SJCRH30 (cell line): ENCODE results near the genes CIC, CNFN, LYPD3 and SRRM5.

GRCh38 chr19:42239743-42240283 lies 2.6 kb downstream of the GSK3A start:
- RAMPAGE, long total RNA: no peak

- RAMPAGE, long total RNA: no peak
Observed at GRCh38 chr19:42254240-42254816, 600 bp downstream of the ERF start.

DNA sequence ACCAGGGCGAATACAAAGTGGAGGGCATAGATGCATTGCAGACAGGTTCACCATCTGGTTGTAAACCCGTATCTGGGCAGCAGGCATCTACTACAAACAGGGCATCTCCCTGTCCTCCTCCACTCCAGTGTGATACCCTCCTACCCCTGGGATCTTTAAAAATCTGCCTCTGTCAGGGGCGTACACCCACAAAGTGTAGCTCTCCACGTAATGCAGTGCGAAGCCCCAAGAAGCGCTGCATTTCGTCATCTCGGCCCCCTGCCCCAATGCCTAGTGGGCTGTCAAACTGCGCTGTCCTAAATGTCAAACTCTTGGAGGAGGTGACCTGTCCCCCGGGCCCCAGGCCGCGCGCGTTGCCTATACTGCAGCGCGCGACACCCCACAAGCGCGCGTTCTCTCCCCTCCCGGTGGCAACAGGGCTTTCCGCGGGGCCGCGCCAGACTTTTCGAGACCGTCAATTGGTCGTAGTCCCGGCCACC lies 1.2 kb upstream of the CIC start:
- RAMPAGE, long total RNA: no peak

DNA sequence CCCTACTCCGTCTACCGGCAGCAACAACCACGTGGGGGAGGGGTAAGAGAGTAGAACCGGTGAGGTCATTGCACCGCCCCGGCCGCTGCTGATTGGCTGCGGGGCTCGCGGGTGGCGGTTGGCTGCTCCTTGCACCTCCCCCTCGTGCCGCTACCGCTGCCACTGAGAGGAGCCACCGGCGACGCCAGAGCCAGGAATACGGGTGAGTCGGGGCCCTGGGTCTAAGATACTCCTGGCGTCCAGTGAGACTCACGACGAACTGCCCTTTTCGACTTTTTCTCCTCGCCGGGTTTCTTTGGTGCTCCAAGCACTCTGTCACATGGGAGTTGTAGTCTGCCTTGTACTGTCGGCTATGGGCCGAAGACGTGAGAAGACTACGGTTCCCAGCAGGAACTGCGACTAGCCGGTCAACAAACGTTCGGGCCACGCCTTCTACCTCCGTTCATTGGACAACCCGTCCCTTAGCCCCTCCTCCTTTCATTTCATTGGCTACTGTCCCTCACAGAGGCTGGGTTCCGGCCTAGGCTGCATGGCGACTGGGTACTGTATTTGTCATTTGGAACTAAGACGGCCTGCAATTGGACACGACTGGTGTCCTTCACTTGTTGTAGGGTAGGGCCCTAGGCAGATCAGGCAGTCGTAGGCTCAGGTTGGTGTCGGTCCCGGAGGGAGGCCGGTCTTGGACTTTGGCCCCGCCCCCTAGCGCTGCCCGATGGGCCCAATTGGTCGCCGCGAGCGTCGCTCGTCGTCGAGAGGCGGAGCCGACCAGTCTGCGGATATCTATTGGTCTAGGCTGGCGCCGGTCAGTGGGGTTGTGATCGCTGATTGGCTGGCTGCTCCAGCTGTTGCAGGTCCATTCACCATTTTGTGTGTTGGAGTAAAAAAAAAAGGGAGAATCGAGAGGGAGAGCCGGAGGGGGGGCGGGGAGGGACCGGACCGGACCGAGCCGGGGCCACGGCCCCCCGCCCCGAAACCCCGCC lies at the start of gene CIC:
Gene CIC, plus strand, starts transcription at position 860 of the 980 bp plus-strand sequence.
- RAMPAGE, long total RNA: no peak

GRCh38 chr19:42279084-42279760 lies 10.2 kb downstream of the CIC start:
- RAMPAGE, long total RNA: no peak

DNA sequence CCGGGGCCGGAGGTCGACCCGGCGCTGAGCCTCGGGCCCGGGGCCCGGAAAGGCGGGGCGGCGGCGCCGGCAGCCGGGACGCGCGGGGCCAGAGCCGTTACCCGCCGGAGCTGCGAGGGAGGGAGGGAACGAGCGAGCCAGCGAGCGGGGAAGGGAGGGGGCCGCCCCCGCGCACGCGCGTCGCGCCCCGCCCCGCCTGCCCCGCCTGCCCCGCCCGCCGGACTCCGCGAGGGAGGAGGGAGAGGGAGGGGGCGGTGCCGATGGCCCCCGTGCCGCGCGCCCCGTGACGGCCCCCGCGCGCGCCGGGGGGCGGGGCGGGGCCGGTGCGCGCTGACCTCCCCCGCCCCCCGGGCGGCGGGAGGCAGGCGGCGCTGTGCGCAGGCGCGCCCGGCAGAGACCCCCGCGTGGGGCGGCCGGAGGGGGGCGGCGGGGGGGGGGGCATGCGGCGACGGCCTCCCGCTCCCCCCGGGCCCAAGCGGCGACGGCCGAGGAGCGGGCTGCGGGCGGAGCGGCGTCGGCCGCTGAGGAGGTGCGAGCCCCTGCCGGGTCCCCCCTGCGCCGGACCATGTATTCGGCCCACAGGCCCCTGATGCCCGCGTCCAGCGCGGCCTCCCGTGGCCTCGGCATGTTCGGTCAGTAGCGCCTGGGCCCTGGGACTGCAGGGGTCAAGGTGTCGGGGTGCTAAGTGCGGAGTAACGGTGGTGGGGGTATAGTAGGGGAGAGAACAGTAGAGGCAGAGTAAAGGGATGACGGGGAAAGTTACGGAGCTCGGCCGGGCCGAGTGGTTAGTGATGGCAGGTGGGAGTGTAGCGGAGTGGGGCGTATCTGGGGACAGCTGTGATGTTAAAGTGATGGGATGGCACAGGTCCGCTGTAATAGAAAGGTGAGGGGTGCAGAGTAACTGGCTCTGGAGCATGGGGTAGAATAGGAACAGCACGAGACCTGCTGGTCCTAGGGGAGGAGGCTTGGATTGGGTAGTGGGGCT lies 15.4 kb downstream of the CIC start:
- RAMPAGE, long total RNA: no peak

DNA sequence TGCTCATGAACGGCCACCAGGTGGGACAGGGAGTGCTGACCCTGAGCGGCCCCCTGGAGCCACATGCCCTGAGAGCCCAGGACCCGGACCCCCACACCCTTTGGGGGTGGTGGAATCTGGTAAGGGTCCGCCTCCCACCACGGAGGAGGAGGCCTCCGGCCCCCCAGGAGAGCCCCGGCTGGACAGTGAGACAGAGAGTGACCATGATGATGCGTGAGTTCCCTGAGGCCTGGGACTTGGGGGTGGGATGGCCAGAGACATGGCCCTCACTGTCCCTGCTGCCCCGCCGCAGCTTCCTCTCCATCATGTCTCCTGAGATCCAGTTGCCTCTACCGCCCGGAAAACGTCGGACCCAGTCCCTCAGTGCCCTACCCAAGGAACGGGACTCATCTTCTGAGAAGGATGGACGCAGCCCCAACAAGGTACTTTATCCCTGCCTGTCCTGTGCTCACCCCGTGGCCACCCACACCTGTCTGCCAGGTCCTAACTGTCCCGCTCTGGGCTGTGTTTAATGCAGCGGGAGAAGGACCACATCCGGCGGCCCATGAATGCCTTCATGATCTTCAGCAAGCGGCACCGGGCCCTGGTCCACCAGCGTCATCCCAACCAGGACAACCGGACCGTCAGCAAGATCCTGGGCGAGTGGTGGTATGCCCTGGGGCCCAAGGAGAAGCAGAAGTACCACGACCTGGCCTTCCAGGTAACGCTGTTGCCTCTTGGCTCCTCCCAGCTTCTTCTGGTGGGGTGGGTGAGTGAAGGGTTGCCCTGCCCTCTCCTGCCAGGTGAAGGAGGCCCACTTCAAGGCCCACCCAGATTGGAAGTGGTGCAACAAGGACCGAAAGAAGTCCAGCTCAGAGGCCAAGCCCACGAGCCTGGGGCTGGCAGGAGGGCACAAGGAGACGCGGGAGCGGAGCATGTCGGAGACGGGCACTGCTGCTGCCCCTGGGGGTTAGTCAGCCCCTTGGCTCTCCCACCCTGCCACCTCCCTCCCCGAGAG lies 14.6 kb upstream of the PRR19 start:
- RAMPAGE, long total RNA: no peak

DNA sequence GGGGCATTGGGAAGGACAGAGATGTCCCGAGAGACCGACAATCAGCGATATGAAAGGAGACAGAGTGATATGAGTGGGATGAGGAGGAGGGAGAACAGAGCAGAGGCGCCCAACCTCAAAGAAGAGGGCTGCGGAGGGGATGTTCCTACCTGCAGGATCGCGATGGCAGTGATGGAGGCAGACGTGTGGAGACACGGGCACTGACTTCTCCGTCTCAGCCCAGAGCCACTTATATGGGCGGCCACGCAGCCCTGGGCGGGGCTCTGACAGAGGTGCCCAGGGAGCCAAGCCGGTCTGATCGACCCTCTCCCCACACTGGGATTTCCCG lies at the start of gene CNFN:
Gene CNFN, minus strand, starts transcription at position 207 of the 328 bp plus-strand sequence.
- RAMPAGE, long total RNA: no peak

DNA sequence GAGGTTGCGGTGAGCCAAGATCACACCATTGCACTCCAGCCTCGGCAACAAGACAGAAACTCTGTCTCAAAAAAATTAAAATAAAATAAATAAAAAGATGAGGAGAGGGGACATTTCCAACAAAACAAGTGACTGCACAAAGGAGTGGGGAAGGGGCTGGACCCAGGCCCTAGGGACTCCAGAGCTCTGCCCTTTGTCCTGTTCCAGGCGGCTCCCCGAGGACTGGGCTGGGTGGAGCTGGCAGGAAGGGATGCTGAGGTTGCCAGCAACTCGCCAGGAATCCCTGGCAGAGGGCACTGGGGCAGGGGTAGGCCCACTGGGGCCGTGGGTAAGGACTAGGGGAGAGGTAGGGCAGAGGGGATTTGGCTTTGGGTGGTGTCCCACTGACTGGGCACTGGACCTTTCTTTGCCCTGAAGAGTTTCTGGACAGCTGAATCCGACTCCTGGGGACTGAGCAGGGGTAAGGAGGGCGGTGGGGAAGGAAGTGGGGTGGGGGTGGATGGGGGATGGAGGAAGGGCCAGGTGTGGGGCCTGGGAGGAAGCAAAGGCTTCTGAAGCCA lies 7.9 kb downstream of the LIPE start:
- RAMPAGE, long total RNA: no peak

DNA sequence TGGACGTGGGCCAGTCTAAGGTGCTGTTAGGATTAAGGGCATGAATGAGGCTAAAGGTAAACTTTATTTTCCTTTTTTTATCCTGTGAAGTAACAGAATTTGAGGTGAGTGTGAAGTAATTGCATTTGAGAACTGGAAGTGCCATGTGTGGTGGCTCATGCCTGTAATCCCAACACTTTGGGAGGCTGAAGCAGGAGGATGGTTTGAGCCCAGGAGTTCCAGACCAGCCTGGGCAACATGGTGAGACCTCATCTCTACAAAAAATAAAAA lies 7.9 kb upstream of the CXCL17 start:
- RAMPAGE, long total RNA: no peak

DNA sequence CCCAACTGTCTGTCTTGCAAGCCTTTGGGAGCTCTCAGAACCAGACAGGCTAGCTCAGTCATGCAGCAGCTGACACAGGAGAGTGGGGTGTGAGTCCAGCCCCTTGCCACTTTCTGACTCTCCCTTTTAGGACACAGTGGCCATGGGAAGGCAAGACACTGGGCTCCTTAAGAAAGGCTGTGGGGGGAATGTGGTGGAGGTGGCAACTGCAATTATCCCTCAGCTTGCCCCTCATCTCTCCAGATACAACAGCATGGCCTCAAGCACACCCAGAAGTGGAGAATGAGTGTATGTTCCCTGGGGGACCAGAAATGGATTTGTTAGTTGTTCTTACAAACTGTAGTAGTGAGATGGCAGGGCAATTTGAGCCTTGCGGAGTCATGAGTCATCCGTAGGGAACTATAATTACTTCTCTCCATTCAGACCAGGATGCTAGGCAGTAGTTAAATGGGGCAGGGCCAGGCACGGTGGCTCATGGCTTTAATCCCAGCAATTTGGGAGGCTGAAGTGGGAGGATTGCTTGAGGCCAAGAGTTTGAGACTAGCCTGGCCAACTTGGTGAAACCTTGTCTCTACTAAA lies 25.5 kb upstream of the CXCL17 start:
- RAMPAGE, long total RNA: no peak

GRCh38 chr19:42474689-42475376 lies 32.1 kb upstream of the CXCL17 start:
- RAMPAGE, long total RNA: no peak

DNA sequence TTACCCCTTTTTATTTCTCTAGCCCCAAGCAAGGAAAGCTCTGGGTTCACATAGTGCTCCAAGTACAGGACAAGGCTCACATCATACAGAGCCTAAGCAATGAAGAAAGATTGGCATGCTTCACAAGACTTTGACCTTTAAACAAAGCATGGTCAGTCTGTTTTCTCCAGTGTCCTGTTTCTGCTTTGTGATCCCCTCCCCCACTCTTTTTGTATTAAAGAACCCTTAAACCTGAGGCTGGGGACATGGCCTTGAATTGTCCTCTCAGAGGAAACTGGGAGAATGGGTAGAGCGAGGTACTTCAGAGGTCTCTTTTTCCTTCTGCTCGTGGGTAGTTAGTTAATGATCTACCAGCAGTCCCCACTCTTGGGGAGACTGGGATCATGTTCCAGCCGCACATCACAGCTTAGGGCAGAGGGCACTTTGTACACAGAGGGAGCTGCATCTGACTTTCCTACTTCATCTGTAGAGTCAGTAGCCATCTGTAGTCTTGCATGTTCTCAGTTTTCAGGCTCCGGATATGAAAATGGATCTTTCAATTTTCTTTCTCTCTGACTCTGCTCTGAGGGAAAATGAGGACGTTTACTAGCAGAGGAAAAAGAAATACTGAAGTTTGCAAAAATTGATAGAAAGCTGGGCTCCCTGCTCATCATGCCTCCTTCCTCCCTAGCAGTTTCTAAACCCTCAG lies 30.5 kb downstream of the CEACAM1 start:
- RAMPAGE, long total RNA: no peak

DNA sequence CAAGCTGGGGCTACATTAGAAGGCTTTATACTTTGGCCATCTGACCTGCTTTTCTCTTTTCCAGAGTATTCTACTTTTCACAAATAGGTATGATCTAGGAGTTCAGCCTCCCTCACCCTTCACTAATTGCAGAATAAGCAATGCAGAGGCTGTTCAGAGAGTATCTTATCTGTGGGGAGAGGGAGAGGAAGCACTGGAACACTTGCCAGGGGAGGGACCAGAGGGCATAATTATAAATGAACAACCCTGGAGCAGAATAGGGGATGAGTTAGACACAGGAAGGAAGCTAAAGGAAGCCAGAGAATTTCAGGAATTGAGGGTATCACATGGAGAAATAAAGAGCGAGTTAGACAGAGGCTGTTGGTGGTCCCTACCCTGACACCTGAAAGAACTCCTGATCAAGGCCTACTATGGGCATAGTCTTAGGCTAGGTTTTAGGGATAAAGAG lies 29.9 kb downstream of the CEACAM1 start:
- RAMPAGE, long total RNA: no peak

GRCh38 chr19:43465353-43466001 lies at the start of gene LYPD3:
TSS of gene LYPD3 (minus strand) at chr19:43465608.
- RAMPAGE, long total RNA: no peak

DNA sequence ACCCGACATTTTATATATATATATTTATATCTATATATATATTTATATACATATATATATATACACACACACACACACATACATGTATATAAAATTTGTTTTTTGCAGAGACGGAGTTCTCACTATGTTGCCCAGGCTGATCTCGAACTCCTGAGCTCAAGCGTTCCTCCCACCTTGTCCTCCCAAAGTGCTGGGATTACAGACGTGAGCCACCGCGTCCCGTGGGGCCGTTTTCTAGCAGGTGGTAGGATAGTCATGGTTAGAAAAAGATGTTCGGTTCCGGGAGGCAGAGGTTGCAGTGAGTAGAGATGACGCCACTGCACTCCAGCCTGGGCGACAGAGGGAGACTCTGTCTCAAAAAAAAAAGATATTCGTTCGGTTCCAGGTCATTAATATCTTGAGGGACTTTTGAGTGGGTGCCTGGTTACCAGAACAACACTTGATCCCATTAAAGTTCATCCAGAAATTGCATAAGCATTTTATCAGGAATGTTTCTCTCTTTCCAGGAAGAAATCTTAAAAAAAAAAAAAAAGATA lies 771 bp upstream of the ETHE1 start:
- RAMPAGE, long total RNA: no peak

DNA sequence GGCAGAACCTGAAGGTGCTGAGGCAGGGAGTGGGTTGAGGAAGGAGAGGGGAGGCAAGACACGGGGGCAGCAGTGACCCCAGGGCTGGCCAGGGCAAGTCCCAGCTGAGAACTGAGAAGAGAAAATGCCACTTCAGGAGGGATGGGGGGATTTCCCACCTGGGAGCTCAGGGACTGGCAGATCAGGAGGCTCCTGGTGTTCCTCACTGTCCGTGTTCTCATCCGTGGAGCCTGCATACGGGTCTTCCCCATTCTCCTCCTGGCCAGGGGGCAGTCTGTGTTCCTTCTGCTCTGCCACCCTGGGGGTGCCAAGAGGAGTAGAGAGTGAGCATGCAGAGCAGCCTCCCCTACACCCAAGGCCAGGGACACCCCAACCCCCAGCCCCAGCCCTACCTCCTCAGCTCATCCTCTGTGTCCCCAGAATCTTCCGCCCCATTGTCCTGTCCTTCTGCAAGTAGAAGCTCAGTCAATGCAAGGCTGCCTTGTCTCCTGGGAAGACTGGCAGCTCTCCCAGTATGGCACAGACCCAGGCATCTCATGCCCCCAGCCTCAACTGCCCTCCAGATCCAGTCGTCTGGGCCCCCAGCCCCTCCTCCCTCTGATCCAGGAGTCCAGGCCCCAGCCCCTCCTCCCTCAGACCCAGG lies 12.8 kb downstream of the ZNF575 start:
- RAMPAGE, long total RNA: no peak

GRCh38 chr19:43592020-43592548 lies 3.9 kb downstream of the IRGQ start:
- RAMPAGE, long total RNA: no peak

GRCh38 chr19:43611913-43612305 lies at the start of gene SRRM5:
TSS of gene SRRM5 (plus strand) at chr19:43612088.
- RAMPAGE, long total RNA: no peak

GRCh38 chr19:43619767-43620159 lies 334 bp upstream of the ZNF428 start:
- RAMPAGE, long total RNA: no peak